Measurements from ENCODE around the genes CD4 and PEX5.

GRCh38 chr12:6605617-6606097 is 1.5 kb downstream of the CHD4 start:
- RRBS: 0% methylated on average over 3 of the region's 9 CpGs

DNA sequence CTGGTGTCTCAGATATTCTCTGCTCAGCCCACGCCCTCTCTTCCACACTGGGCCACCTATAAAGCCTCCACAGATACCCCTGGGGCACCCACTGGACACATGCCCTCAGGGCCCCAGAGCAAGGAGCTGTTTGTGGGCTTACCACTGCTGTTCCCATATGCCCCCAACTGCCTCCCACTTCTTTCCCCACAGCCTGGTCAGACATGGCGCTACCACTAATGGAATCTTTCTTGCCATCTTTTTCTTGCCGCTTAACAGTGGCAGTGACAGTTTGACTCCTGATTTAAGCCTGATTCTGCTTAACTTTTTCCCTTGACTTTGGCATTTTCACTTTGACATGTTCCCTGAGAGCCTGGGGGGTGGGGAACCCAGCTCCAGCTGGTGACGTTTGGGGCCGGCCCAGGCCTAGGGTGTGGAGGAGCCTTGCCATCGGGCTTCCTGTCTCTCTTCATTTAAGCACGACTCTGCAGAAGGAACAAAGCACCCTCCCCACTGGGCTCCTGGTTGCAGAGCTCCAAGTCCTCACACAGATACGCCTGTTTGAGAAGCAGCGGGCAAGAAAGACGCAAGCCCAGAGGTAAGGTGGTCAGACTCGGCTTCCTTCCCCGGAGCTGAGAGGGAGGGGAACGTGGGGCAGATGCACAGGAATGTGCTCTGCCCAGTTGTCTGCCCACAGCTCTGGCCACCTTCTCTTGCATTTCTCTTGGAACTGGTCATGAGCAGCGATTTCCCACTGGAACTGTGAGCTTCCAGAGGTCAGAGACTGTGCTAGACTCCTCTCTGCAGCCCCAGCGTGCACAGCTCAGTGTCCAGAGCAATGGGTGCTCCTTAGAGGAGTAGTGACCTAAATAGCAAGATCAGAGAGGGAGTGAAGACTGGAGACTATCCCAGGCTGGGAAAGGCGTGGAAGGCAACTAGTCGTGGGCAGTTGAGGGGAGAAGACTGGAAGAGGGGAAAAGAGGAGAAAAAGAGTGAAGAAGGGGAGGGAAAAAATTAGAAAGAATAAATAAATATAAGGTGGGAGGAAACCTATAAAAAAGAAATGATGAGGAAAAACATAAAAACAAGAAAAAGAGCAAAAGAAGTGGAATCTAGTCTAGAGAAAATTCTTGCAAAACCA is at the start of gene CD4:
TSS of gene CD4 (plus strand) at position 443 of the 1,120 bp plus-strand sequence.
- RRBS: no CpG with 5 or more reads among the region's 17 CpGs

DNA sequence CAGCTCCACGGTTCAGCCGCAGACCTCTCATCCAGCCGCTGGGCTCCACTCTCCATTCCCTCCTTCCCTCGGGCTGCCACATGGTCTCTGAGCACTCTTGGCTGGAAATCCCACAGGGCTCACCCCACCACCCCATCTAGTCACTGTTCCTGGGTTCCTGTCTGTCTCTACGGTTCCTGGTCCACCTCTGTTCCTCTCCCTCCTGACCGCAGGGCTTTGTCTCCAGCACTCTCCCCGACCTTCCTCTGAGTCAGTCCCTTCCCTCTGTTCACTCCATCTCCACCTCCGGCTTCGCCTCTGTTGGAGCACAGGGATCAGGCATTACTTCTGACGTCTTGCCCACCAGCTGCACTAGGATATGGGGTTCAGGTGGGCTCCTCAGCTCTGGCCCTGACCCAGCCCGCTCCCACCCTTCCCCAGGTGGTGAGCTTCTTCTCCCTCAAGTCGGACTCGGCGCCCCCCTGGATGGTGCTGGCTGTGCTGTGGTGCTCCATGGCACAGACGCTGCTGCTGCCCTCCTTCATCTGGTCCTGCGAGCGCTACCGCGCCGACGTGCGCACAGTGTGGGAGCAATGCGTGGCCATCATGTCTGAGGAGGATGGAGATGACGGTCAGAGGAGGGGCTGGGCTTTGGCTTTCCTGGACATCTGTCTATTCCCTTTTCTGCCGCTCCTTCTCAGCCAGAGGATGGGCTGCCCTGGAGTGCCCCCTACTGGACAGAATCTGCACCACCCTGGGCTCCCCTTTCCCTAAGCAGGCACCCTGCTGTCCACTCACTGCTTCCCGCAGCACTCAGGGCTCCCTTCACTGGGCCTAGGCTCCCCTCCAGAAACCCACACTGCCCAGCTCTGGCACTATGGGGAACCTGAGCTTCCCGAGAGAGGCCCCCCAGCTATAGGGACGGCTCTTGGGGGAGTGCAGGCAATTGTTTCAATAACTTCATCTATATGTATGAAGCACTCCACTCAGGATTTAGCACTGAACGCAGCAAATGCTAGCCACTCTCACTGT is 2.8 kb upstream of the P3H3 start:
- RRBS: no CpG with 5 or more reads among the region's 29 CpGs

GRCh38 chr12:6900740-6901207 is 3.8 kb upstream of the LRRC23 start:
- RRBS: no CpG with 5 or more reads among the region's 7 CpGs

GRCh38 chr12:6941331-6941817 is 2.4 kb upstream of the C12orf57 start:
- RRBS: no CpG with 5 or more reads among the region's 15 CpGs

GRCh38 chr12:6948915-6949178 is 2.3 kb upstream of the PTPN6 start:
- RRBS: no CpG with 5 or more reads among the region's 5 CpGs

- RRBS: 73% methylated on average over 2 of the region's 10 CpGs
Measured at GRCh38 chr12:6960618-6961055, 9.5 kb downstream of the PTPN6 start.

- RRBS: no CpG with 5 or more reads among the region's 1 CpG
Measured at GRCh38 chr12:6975367-6976244, 4.9 kb downstream of the EMG1 start.

- RRBS: no CpG with 5 or more reads among the region's 15 CpGs
Measured at GRCh38 chr12:6988028-6988771, 17.5 kb downstream of the EMG1 start.

GRCh38 chr12:7010086-7010584 is 8.1 kb downstream of the LPCAT3 start:
- RRBS: no CpG with 5 or more reads among the region's 2 CpGs

- RRBS: no CpG with 5 or more reads among the region's 17 CpGs
Measured at GRCh38 chr12:7081067-7081625, 11.1 kb downstream of the C1R start.

- RRBS: no CpG with 5 or more reads among the region's 11 CpGs
Measured at GRCh38 chr12:7111146-7111783, 2.3 kb upstream of the C1RL start.

DNA sequence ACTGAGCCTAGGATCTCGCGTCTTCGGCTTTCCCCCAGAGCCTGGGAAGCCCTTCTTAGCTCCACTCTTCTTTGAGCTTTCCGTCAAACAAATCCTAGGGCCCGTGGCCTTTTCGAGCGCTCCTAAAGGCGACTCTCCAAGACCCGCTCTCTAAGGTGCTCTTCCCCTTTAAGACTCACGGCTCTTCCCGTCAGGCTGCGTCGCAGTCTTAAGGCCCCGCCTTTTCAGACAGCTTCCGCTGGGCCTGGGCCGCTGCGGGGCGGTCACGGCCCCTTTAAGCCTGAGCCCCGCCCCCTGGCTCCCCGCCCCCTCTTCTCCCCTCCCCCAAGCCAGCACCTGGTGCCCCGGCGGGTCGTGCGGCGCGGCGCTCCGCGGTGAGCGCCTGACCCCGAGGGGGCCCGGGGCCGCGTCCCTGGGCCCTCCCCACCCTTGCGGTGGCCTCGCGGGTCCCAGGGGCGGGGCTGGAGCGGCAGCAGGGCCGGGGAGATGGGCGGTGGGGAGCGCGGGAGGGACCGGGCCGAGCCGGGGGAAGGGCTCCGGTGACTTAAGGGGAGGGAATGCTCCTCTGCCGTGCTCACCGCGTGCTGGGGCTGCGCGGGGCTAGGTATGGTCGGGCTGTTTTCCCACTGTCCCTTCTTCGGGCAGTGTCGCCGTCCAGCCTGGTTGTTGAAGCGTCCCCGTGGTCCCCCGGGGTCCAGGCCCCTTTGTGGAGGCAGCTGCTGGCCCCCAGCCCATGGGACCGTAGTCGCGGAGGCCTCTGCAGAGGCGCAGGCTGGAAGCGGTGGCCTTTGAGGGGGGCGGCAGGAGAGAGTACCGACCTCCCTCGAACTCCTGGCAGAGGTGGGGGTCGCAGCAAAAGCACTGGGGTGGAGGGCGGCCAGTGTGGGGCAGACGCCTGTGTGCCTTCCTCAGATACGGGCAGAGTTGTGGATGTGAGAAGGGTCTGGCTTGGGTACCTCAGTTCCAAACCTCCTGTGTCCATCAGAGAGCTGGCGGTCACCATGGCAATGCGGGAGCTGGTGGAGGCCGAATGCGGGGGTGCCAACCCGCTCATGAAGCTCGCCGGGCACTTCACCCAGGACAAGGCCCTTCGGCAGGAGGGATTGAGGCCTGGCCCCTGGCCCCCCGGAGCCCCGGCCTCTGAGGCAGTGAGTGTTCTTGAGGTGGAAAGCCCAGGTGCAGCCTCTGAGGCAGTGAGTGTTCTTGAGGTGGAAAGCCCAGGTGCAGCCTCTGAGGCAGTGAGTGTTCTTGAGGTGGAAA is at the start of gene PEX5:
TSS of gene PEX5 (plus strand) at position 310 of the 1,260 bp plus-strand sequence.
- RRBS: 1% methylated on average over 21 of the region's 82 CpGs

DNA sequence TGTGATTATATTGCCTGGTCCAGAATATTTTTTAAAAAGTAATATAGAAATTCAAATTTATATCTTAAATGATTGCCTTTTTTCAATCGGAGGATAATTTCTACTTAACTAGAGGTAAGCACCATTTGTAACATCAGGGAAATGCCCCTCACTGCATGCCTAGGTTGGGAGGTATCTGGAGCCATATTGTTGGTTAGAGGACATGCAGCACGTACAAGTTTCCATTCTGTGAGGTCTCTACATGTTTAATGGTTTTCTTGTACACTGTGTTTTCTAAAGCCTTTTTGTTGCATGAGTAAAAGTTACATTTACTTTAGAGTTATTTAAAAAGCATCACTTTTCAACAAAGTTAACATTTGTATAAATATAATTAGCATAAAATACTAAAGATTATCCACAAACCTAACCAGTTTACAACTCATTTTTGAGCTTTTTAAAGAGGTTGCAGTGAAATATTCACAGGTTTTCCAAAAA is 9.3 kb downstream of the CD163 start:
- RRBS: no CpG with 5 or more reads among the region's 2 CpGs

DNA sequence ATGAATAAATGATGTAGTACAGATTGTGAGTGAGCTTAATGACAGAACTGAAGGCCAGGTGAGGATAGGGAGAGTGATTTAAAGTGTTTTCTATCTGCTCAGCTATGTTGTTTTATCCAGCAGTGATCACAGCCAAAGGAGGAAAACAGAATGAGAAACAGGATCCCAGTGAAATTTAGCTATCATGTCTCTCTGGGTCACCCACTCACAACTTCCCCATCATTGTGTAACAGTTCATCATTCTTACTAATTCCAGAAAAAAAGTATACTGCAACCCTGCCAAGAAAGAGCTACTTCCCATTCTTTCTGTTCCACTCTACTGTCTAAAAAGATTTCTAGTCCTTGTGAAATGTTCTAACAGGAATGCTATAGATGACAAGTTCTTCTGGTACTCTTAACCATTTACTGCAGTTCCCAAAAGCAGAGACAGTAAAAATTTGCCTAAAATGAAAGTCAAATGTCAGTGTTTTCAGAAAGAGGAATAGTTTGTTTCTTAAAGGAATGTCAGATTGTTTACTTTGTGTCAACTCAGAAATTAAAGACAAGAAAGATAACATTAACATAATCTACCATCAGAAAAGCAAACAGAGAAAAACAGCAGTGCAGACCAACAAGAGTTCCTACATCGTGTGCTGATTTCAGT is 39.3 kb upstream of the CD163 start:
- RRBS: no CpG with 5 or more reads among the region's 1 CpG

DNA sequence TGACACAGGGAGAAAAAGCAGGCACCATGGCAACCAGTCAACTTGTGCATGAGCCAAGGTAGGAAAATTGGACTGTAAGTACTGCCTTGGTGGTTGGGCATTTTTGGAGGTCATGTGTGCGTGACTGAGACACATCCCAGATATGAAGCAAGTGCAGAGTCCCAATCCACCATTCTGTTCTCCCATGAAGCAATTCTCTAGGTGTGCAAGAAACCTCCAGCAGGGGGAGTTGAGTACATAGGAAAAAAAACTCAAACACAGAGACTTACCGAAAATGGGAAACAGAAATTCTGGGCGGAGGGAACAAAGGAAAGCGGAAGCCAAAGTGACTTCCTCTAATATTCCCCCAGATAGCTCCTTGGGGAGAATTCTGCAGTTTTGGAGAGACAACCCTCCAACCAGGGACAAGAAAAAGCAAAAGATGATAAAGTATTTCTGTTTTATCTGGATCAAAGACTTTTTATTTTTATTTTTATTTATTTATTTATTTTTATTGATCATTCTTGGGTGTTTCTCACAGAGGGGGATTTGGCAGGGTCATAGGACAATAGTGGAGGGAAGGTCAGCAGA is 76.9 kb downstream of the APOBEC1 start:
- RRBS: no CpG with 5 or more reads among the region's 4 CpGs

DNA sequence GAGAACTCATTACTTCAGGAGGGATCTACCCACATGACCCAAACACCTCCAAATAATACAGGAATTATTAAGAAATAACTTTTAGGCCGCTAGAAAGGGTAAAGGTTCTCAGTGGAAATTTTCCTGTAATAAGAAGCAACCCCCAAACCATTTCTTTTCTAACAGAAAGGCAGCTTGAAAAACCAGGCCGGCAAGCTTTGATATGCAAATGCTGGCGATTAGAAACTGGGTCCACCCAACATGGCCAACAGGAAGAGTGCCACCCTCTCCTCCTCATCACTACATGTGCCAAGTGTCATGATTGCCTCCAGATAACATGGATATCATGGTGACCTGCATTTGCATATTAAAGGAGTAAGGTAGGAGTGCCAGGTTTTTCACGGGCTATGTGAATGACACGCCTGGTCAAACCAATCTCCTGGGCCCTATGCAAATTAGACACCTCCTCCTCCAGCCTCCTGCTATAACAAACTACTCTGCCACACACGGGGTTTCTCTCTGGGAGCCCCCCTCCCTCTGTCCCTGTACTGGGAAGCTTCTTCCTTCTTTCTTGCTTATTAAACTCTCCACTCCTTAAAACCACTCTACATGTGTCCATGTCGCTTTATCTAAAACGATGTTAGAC is 27.7 kb downstream of the APOBEC1 start:
- RRBS: no CpG with 5 or more reads among the region's 8 CpGs

GRCh38 chr12:7890325-7890857 is 17.7 kb upstream of the SLC2A14 start:
- RRBS: no CpG with 5 or more reads among the region's 8 CpGs

GRCh38 chr12:7923902-7924506 is 12.0 kb downstream of the SLC2A3 start:
- RRBS: no CpG with 5 or more reads among the region's 8 CpGs

DNA sequence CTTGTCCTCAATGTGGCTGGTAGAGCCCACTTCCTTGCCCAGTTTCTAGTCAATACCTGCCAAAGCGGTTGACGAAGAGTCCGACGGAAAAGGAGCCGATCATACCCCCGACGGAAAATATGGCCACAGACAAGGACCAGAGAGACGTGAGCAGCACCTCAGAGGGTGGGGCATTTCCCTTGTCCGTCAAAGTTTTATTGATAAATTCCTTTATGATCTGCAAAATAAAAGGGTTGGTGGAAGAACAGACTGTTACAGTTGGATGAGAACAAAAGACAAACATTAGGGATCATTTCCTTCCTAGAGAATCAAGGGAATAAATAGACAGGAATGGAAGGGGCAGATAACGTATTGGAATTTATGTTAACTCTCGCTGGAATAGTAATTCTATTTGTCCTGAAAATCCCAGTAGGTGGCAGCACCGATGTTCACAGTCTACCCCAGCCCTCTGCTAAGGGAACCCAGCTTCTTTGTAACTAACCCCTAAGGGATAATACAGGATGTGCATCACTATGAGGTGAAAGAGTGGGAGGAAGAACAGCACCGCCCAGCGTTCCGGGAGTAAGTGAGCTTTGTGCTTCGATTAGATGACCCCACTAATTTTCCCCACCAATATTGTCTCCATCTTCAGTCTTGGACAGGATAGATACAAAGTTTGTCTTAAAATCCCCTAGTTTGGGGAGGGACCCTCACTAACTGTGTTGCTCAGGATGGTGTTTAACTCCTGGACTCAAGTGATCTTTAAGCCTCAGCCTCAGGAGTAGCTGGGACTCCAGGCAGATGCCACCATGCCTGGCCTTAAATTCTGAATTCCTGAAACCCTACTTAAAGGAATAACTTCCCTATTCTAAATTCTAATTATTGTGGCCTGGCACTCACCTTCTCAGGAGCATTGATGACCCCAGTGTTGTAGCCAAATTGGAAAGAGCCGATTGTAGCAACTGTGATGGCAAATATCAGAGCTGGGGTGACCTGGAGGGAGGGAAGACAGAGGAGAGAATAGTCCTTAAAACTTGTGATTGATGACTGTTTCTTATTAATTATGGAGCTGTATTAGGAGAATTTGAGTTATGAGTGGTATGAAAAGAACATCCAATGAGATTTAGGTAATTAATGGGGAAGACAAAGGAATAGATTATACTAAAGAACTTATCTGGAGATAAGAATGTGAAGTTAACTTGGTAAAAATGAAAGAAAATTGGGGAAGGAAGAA is 2.6 kb downstream of the SLC2A3 start:
- RRBS: no CpG with 5 or more reads among the region's 17 CpGs

Measured in cardiac fibroblast (primary cell).